Right ventricle myocardium (tissue), 1 donor: ENCODE data around the genes RBM38 and VAPB.

DNA sequence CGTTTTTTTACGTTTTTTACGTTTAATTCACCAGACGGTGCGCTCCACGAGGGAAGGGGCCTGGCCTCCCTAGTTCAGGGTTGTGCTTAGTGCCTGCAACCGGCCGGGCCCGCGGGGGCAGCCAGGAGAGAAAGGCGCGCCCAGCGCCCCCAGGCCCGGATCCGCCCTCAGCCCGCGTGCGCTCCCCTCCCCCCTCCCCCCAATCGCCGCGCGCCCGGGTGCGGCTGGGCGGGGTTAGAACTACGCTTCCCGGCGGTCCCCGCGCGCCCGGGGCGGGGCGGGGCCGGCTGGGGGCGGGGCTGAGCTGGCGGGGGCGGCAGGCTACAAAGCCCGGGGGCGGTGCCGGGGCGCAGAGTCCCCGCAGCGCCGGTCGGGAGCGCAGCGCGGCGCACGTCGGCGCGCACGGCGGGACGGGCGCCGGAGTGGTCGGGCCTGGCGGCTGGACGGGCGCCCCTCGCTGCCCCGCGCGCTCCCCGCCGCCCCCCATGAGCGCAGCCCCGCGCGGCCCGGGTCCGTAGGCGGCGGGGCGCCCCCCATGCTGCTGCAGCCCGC lies at the start of gene RBM38:
RBM38 (plus strand) TSS at position 350 of the 552 bp plus-strand sequence.
- PRO-cap, 2 experiments, result peak in 2 of 2 experiments; most common plus-strand start position 352 of the sequence (in 2); most common minus-strand start position 174 of the sequence (in 2)

- PRO-cap, 2 experiments, result no peak in any of the 2 experiments
Measured at GRCh38 chr20:57468945-57470142, 55.6 kb downstream of the CTCFL start.

DNA sequence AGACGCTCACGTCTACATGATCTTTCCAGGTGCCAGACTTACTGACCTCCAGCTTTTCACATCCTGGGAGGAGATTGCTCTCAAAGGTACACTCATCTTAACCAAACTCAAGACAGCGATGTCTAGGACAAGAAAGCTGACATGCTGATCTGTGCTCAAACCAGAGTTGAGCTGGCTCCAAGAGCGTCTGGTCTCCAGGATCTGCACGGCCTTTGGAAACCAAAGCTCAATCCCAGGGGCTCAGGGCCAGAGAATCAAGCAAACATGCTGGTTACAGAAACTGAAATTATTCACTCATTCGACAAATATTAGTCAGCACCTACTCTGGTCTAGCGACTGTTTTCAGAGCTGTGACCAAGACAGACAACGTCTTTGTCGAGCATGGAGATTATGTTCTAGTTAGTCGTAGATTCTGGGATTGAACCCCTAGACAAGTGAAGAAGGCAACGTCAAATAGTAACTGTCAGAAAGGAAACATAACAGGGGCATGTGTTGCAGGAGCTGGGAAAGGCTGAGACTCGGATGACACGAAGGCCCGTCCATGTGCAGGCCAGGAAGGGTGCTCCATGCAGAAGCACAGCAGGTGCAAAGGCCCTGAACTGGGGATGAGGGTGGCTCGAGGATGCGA lies 12.7 kb upstream of the PCK1 start:
- PRO-cap, 2 experiments, result no peak in any of the 2 experiments

DNA sequence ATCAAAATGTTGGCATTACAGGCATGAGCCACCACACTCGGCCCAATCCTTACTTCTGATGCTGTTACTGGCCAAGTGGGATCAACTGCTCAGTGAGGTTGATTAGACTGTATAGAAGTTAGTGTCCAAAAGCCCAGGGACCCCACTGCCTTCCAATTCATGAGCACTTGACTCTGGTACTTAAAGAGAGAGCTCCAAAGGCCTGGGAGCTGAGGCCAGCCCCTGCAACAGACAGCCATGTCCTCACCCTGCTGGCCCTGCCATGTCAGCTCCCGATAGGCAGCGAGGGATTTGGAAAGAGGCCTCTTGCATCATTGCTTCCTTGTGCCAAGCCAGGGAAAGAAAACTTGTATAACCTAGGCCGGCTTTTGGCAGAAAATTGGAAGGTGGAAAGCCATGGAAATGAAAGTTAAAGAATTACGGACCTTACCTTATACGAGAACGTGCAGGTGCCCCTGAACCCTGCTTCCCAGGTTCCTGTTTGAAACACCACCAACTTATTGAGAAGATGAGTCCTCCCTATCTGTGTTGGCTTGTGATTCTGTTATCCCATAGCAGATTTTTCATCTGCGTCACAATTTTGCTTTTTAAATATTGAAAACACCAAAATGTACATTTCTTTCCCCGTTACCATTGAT lies 8.4 kb upstream of the PCK1 start:
- PRO-cap, 2 experiments, result no peak in any of the 2 experiments

GRCh38 chr20:57555520-57556139 lies 5.3 kb upstream of the PCK1 start:
- PRO-cap, 2 experiments, result no peak in any of the 2 experiments

DNA sequence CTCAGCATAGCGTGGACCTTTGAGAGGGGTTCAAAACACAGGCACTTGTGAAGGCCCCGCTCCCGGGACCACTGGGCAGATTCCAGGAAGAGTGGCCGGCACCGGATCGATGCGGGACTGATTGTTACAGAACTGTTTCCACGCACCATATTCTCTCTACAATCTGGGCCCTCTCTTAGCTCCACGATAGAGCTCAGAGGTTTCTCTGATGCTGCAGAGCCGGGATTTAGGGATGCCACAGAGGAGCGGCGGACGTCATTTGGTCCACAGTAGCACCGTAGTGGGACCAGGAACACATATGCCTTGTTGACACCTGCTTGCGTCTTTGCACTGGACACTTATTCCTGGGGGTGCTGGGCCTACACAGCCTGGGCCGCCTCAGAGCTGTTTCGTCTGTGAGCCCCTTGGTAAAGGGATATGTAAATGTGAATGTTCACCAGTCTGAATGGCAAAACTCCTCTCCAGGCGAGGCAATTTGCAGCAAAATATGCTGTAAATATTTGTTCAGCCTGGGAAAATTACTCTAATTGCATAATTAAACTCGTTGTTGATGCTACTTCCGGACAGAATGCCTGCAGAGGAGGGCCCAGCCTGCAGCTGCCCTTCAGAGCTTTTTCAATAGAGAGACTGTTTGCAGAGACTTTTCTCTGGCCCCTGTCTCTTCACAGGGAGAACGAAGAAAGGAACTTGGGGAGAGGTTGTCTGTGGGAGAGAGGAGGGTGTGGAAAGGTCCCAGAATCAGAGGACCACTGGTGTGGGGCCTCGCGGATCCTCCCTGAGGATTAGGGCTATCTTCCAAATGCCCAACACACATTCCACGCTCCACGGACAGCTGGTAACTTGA lies 9.4 kb downstream of the PCK1 start:
- PRO-cap, 2 experiments, result no peak in any of the 2 experiments

- PRO-cap, 2 experiments, result no peak in any of the 2 experiments
Measured at GRCh38 chr20:57577659-57578120, 16.8 kb downstream of the PCK1 start.

- PRO-cap, 2 experiments, result no peak in any of the 2 experiments
Measured at GRCh38 chr20:57714440-57714903, 4.7 kb upstream of the PMEPA1 start.

DNA sequence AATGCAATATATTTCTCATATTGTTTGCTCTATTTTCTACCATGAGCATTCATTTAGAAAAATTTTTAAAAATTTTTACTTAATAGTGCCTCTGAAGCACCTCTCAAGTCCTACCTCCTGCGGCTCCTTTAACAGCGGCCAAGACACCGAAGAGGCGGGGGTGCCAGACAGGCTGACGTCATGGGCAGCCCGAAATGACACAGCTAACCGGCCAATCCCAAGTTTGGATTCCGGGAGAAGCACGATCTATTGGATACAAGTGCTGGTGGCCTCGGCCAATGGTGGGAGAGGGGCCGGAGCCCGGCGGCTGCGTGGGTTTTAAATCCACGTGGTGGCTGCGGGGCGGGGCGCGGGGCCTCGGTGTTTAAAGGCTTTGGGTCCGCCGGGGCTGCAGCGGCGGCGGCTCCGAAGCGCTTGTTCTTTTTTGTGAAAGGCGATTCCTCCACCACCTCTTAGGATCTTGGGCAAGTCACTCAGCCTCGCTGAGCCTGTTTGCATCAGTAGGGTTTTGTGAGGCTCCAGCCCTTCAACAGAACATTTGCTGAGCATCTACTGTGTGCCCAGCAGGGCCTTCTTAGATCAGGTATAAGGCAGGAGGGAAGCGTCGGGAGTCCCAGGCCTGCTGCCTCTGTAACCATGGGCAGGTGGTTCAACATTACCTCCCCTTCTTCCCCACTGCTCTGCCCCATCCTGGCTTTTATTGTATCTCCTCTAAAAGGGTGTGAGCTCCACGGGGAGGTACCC lies 8.7 kb upstream of the PMEPA1 start:
- PRO-cap, 2 experiments, result no peak in any of the 2 experiments

- PRO-cap, 2 experiments, result no peak in any of the 2 experiments
Measured at GRCh38 chr20:57957613-57957940, 193.1 kb upstream of the C20orf85 start.

- PRO-cap, 2 experiments, result no peak in any of the 2 experiments
Measured at GRCh38 chr20:57959535-57959871, 191.2 kb upstream of the C20orf85 start.

GRCh38 chr20:57996457-57996739 lies 154.3 kb upstream of the C20orf85 start:
- PRO-cap, 2 experiments, result no peak in any of the 2 experiments

GRCh38 chr20:58054508-58055070 lies 96.1 kb upstream of the C20orf85 start:
- PRO-cap, 2 experiments, result no peak in any of the 2 experiments

DNA sequence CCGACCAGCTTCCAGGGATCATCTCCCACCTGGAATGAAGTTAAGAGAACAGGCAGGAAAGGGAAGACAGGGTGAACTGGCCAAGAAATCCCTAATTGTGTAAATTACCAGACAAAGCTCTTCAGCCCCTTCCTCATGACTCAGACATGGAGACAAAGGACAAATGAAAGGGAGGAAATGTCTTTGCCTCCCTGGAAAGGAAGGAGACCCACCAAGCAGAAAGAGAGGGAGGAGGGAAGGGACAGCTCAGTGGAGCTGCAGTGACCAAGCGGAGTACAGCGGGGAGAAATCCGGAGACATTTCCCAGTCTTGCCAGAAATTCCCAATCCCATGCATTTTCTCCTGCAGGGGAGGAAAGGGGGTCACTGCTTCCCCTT lies 76.5 kb upstream of the C20orf85 start:
- PRO-cap, 2 experiments, result no peak in any of the 2 experiments

DNA sequence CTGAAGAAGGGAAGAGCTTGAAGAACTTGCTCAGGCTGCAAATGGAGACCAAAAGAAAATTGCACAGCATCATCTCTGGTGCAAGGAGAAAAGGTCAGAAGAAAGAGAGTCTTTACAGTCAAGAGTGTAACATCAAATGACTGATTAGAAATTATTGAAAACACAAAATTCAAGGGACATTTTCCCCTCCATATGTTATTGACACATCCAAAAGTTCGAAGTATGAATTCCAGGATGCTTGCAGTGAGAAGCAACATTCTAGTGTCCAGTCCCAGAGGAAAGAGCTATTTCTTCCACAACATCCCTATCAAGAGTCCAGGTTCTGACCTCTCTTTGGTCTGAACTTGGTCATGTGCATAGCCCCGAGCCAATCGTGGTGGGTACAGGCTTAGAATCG lies 53.0 kb upstream of the C20orf85 start:
- PRO-cap, 2 experiments, result no peak in any of the 2 experiments

DNA sequence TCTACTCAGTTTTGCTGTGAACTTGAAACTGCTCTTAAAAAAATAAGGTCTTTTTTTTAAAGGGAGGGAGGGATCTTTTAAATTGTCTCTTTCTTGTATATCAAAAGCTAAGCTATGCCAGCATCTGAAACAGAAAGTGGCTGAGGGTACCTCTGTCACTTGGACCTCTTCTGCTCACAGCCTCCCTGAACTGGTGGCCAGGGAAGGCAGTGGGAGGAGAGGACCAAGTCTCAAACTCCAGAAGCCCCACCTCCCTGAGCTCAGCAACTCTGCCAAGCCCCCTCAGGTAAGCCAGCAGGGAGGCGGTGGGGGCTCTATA lies 15.5 kb upstream of the C20orf85 start:
- PRO-cap, 2 experiments, result no peak in any of the 2 experiments

- PRO-cap, 2 experiments, result no peak in any of the 2 experiments
Measured at GRCh38 chr20:58336453-58337062, 27.0 kb downstream of the RAB22A start.

DNA sequence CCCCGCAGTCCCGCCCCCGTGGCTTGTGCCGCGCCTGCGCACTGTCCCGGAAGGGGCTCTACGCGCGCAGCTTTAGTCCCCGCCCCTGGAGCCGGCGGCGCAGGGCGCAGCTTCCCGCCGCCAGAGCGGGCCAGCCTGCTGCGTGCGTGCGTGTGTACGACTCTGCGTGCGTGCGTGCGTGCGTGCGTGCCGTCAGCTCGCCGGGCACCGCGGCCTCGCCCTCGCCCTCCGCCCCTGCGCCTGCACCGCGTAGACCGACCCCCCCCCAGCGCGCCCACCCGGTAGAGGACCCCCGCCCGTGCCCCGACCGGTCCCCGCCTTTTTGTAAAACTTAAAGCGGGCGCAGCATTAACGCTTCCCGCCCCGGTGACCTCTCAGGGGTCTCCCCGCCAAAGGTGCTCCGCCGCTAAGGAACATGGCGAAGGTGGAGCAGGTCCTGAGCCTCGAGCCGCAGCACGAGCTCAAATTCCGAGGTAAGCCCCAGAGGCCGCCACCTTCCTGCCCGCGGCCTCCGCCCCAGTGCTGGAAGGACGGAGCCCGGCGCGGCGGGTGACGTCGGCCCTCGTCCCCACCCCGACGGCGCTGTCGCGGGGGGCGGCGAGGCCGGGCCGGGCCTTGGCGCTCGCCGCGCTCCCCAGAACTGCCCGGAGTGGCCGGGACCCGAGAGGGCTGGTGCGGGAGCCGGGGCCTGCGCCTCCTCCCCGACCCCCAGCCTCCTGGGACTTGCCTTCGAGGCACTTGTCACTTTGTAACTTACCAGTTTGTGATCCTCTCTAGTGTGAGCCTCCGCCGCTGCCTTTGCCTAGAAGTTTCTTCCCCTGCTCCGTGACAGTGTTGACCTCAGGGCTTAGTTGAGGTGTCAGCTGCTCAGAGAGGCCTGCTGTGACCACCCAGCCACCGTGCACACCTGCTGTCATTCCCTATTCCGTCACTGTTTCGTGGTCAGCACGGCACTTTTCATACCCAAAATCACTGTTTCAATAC lies at the start of gene VAPB:
VAPB (plus strand) TSS at position 185 of the 984 bp plus-strand sequence.
- PRO-cap, 2 experiments, result peak in 2 of 2 experiments; most common plus-strand start position 159 of the sequence (in 1); most common minus-strand start position 521 of the sequence (in 2)

GRCh38 chr20:58407960-58408478 lies 19.0 kb downstream of the VAPB start:
- PRO-cap, 2 experiments, result no peak in any of the 2 experiments

DNA sequence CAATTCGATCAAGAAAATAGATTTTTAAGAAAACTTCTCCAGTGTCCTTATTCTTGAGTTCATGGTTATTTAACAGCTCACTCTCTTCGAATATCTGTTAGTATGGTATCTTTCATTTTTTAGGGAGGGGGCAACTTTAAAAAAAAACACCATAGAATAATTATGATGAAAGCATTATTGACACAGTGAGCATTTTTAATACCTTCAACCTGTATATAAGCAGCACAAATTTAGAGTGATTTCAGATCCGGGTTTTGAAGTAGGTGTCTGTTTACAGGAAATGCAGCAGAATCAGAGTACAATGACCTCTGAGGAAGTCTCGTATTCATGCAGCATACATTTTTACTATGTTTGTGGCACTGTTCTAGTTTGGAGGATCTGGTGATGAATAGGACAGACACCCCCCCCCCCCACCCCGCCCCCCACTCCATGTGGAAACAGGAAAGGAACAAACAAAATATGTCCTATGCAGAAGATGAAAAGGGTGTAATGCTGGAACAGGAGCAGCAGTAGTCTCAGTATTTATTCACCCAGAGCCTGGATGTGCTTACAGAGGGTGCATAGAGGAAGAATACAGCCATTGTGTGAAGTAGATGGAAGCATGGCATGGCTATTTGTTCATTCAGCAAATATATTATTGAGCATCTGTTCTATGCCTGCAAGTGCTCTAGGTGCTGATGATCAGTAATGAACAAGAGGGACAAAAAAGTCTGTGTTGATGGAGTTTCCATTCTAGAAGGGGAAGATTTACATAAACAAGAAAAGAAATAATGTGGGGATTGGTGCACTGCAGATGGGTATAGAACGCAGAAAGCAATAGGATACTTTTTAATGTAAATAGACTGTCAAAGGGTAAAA lies 19.7 kb downstream of the VAPB start:
- PRO-cap, 2 experiments, result no peak in any of the 2 experiments